ENCODE measurements around a stretch of chr1.

- PRO-cap = no peak
Observed at GRCh38 chr1:225859166-225859675, 23.0 kb downstream of the TMEM63A start.

DNA sequence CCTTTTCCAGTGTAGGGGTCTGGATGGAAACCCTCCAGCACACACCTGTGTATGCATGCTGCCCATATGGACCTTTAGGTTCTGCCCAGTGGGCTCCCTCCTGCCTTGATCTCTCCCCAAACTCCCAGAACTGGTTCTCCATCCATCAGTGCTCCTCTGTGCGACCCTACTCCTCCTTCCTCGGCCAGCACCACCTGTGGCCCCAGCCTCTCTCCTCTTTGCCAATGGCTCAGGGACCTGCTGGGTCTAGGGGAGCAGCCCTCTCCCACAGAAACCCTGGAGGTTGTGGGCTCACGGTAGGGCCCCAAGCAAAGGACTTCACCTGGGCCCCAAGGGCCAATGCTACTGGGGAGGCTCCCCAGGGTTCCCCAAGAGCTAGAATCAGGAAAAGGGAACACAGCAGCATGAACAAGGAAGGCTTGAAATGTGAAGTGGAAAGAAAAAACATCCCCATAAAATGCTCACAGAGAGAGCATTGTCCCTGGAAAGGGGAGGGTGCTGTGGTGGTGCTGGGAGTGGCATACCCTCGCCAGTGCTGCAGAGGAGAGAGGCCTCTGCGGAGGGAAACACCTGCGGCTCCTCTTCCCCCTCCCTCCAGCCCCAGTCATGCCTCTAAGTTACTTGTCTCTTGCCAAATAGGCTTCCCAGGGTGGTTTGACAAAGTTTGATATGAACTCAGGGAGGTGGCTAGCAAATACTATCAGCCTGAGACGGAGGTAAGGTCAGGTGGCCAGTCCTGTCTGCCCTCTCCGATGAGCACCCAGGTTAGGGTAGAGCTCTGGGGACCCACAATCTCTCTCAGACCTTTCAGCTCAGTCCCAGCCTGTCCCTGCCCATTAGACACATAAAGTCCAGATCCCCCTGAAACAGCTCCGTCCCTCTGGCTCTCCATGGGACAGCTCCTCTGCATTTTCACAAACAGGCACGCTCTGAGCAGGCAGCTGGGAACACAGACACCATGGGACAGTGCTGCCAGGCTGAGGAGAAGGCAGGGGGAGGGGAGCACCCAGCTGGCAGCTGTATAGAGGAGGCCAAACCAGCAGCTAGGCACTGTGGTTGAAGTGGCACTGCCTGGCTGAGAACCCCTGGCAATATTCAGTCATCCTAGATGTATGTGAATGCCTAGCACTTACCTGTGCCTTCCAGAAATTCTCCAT, 2.4 kb downstream of the TMEM63A start:
- PRO-cap = bidirectional peak, plus-strand start at position 545 of the sequence, minus-strand start at position 382 of the sequence

- PRO-cap = no peak
Observed at GRCh38 chr1:225880979-225881324, 1.2 kb downstream of the TMEM63A start.

GRCh38 chr1:225919834-225920560, 4.1 kb downstream of the PYCR2 start:
- PRO-cap = no peak

- PRO-cap = no peak
Observed at GRCh38 chr1:225922273-225922559, 1.8 kb downstream of the PYCR2 start.

GRCh38 chr1:226033682-226033983, 28.9 kb upstream of the H3-3A start:
- PRO-cap = no peak

DNA sequence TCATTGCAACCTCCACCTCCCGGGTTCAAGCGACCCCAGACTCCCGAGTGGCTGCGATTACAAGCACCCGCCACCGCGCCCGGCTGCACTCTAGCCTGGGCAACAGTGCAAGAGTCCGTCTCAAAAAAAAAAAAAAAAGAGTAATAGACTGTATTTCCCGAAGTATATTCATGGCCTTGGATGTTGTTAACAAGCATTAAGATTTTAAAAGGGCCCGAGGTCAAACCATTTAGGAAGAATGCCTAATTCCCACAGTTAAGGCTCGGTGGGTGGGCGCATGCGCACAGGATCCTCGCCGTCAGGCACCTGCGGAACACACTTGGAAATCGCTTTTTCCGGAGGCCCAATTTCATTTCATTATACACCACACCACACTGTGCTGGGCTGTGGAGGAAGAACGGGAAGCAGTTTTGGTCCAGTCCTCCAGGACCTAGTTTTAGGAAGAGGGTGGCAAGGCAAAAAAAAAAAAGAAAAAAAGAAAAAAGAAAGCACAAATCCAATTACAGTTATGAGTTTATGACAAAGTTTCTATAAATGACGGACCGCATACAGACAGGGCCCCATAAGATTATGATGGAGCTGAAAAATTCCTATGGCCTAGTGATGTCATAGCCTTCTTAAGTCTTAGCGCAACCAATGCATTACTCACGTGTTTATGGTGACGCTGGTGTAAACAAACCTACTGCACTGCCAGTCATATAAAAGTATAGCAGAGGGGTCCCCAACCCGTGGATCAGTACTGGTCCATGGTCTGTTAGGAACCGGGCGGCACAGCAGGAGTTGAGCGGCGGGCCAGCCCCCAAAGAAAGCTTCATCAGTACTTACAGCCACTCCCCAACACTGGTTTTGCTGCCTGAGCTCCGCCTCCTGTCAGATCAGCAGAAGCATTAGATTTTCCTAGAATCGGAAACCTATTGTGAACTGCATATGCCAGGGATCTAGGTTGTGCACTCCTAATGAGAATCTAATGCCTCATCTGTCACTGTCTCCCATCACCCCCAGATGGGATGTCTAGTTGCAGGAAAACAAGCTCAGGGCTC, 38.2 kb downstream of the H3-3A start:
- PRO-cap = no peak

DNA sequence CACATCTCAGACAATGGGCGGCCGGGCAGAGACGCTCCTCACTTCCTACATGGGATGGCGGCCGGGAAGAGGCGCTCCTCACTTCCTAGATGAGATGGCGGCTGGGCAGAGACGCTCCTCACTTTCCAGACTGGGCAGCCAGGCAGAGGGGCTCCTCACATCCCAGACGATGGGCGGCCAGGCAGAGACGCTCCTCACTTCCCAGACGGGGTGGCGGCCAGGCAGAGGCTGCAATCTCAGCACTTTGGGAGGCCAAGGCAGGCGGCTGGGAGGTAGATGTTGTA, 52.8 kb downstream of the H3-3A start:
- PRO-cap = no peak

- PRO-cap = no peak
Observed at GRCh38 chr1:226164619-226165138, 21.9 kb downstream of the ACBD3 start.

- PRO-cap = no peak
Observed at GRCh38 chr1:226333228-226333977, 24.4 kb upstream of the LIN9 start.

DNA sequence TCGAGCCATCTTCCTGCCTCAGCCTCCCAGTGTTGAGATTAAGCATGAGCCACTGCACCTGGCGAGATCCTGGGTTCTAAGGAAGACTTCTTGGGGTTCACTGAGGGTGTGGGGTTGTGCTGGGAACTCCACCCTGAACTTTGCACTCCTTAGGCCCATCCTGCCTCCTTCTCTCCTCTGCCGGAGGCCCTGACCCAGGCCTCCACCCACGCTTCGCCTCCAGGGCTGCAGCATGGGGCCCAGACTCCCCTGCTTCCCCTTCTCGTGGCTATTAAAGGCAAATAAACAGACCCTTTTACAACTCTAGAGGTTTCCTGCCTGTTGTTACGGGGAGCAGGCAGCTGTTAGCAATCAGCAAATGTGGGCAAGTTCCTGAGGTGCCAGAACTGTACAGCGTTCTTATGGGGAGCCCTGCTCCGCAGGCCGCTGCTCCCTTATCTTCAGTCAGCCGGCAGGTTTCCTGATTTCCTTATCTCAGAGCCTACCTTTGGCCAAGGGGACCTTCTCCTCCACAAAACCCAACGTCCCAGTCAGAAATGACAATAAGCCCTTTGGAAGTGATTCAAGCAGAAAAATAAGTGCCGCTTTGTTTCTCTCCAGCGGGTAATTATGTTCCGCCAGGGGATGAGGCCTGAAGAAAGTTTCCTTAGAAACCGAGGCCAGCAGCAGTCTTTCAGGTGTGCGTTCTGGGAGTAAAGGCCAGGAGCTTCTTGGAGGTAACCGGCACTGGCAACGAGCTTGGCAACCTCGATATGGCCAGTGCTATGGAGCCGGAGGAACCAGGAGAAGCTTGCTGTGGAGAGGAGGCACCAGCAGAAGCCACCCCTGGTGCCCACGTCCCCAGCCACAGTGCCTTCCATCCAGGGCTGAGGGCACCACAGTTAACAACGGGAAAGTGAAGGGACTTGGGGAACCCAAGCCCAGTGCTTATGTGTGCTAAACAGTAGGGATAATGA, 41.2 kb upstream of the LIN9 start:
- PRO-cap = bidirectional peak, plus-strand start at position 222 of the sequence, minus-strand start at position 139 of the sequence

- PRO-cap = no peak
Observed at GRCh38 chr1:226353411-226354027, 44.6 kb upstream of the LIN9 start.

DNA sequence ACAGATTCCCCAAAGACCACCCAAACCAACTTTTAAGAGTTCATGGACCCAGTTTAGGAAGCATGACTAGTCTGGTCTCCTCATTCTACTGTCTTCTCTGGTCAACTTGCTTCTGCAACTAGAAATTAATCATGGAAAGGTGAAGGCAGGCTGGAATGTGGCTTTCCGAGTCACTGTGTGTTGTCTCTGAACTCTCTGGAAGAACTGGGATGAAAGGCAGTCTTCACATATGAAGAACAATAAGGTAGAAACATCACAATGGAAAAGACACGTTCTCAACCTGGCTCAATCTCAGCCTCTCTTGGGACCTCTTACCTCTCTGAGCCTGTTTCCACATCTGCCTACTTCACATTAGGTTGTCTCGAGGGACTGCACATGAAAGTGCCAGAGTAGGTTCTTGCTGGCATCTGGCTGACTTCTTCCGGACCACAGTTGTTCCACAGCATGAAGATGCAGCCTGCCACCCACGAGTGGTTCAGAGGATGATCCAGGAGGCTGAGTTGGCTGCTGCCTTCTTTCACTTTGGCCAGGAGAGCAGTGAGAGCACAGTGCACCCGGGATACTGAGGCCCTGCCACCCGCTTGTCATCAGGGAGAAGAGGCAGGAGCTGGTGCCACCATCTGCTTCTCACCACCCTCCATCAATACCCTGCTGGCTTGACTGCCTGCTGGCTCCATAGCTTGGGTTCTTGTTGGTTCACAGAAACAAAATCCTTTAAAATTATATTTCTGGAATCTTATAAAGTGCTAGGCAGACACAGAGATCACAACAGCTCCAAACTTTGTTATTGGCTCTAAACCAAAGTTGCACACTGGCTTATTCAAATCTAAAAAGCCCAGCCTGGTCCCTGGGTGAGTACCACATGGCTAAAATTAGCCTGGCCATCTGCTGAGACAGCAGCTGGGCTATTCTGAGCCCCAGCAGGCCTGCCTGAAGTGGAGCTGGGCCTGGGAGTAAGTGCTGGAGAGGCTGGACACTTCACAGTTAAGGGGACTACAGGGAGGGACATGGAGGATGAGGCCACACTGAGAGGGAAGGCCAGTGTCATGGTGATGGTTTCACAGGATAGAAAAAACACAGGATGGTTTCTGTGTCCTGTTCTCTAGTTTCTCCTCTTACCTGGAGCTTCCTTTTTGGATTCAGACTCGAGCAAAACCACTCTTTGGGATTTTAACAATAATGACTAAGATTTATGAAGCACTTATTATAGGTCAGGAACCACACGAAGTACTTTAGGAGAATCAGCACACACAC, 46.9 kb upstream of the LIN9 start:
- PRO-cap = no peak

DNA sequence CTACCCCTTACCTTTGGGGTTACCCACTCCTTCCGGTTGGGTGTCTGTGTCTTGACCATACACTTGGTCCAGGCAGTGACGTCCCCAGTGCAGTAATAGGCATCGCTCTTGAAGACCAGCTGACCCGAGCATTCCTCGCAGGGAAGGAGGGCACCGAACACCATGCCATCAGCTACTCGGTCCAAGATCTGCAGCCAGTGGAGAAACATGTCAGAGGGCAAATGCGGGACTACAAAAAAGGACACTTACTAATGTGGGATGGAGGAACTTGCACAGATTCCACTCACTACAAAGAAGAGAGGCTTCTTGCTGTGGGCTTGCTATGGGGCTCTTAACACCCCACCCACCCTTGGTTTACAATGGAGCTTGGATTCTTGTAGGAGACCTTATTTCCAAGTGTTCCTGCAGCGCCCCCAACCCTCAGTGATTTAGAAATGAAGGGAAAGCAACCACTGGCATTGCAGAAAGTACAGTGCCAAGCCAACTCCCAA, 22.4 kb downstream of the PARP1 start:
- PRO-cap = no peak

- PRO-cap = no peak
Observed at GRCh38 chr1:226390152-226390728, 17.7 kb downstream of the PARP1 start.

- PRO-cap = no peak
Observed at GRCh38 chr1:226407339-226407446, 700 bp downstream of the PARP1 start.

- PRO-cap = no peak
Observed at GRCh38 chr1:226526676-226527201, 21.8 kb upstream of the STUM start.

DNA sequence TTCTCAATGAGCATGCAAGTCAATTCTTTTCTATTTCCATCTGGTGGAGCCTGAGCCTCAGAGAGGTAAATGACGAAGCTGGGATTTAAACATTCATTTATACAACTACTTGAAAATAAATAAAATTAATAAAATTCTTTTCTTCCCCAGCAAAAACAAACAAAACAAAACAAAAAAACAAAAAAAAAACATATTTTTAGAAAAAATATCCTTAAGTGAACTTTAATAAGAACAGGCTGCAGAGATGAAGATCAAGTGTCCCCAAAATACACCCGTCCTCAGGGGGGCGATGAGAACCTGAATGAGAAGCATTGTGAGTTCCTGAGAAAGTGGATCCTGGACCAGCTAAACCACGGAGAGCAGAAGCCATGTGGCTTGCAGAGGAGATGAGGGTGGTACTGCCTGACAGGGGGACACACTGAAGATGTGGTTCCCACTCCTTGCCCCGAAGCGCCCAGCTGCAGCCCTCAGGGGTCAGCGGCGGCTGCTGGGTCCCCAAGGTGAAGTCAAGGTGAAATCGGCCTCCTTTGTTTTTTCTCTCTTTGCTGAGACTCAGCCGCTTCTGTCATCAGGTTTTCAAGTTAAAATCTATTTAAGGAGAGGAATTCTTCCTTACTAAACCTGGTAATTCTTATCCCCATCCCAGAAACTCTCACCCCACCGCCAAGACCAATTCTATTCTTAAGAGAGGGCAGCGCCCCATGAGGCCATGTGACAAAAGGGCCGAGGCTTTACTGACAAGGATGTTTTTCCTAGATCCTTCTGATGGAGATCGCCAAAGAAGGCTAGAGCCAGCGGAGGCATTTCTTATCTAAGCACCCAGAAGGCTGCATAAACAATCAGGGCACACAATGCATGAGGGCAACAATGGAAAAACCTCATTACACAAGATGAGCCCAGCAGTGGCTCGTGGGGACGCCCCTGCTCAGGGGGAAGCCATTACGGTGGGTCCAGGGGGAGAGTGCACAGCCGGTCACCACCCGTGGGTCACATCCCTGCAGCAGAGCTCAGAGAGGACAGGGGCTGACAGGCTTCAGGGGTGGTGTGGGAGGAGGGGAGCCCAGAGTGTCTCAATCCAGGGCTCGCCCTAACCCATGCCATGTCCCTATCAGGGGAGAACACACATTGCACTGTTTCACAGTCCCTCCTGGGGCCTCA, 89.0 kb downstream of the ITPKB start:
- PRO-cap = no peak

DNA sequence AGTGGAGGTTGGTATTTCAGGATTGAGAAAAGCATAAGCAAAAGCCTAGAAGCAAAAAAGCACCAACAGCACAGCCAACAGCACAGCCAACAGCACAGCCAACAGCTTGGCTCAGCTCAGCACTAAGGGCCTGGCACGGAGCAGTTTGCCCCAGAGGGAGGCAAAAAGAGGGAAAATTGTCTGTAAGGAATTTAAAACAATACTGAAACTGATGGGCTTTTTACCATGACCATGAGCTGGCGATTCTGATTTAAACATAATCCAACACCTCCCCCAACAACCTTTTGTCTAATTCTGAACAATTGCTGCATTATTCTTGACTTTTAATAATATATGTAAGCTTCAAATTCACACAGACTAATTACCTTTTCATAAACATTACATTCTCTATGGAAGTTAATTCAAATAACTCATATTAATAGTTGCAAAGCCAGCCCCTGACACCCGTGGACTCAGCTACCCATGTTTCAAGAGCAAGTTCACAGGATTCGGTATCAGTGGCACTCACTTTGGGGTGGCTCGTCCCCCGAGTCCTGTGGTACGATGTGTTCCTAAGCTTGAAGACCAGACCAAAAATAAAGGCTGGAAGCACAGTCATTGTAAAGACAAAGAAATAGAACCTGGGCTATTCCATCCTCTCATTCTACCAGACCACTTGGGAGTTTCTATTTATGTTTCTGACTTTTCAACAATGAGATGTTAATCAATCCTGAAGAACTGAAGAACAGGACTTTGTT, 71.0 kb downstream of the ITPKB start:
- PRO-cap = no peak

DNA sequence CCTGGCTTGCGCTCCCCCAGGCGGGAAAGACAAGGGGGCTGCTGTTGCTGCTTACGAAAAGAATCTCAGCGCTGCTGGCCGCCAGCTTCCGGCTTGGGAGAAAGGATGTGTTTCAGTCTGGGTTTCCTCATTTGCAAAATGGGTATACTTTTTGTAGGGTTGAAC, 35.5 kb downstream of the ITPKB start:
- PRO-cap = no peak

Measured in ileum (tissue), 1 donor.